CD14-positive monocyte (primary cell): Measurements from ENCODE around the genes CENPP and SUSD3.

DNA sequence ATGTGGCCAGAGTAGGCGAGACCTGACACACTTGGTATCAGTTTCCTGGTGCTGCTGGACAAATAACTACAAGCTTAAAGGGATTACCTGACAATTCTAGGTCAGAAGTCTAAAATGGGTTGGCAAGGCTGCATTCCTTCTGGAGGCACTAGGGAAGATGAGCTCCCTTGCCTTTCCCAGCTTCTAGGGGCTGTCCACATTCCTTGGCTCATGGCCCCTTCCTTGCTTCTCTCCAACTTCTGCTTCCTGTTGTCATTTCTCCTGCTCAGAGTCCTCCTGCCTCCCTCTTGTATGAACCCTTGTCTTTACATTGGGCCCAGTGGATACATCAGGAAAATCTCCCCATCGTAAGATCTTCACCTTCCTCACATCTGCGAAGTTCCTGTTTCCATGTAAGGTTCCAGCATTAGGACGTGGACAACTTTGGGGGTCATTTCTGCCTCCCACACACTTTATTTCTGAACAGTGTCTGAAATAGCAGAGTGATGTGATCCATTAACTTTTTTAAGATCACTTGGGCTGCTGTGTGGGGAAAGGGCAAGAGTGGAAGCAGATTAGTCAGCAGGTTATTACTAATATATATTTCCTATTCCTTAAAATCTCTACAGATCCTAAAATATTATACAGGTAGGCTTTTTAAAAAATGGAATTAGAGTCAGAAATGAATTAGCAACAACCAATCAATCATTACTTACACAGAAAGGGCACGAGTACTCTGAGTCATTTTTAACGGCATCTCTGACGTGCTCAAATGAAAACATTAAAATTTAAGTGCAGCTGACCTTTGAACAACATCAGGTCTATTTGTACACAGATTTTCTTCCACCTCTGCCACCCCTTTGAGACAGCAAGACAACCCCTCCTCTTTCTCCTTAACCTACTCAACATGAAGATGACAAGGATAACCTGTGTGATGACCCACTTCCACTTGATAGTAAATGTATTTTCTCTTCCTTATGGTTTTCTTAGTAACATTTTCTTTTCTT, 19.4 kb downstream of the AUH start:
- CAGE, long polyA plus RNA: no peak

- CAGE, long polyA plus RNA: no peak
These were observed 93.9 kb upstream of the NFIL3 start for GRCh38 chr9:91517608-91517816.

DNA sequence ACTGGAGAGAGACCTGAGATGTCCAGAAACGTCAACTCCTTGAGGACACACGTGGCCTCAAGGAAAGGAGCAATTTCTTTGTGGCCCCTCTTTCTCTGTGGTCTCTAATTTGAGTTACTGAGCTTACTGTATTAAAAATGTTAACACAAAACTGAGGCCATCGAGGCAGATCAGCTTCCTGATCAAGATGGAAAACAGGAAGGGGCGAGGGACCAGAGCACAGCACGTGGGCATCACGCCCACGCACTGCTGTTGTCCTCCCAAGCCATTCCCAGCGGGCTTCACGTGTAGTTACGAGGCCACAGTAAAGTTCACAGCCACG, 149.6 kb downstream of the ROR2 start:
- CAGE, long polyA plus RNA: no peak

DNA sequence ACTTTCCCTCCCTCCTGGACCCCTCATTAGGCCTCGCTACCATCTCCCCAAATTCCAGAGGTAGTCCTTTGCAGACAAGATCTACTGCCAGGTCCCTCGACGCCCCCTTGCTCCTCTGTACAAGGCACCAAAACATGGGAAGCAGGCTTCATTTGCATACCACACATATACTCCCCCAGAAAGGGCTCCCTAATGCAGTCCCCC, 102.8 kb downstream of the ROR2 start:
- CAGE, long polyA plus RNA: no peak

- CAGE, long polyA plus RNA: no peak
These were observed 44.0 kb downstream of the ROR2 start for GRCh38 chr9:91905898-91906554.

GRCh38 chr9:91943364-91944119, 6.5 kb downstream of the ROR2 start:
- CAGE, long polyA plus RNA: no peak

DNA sequence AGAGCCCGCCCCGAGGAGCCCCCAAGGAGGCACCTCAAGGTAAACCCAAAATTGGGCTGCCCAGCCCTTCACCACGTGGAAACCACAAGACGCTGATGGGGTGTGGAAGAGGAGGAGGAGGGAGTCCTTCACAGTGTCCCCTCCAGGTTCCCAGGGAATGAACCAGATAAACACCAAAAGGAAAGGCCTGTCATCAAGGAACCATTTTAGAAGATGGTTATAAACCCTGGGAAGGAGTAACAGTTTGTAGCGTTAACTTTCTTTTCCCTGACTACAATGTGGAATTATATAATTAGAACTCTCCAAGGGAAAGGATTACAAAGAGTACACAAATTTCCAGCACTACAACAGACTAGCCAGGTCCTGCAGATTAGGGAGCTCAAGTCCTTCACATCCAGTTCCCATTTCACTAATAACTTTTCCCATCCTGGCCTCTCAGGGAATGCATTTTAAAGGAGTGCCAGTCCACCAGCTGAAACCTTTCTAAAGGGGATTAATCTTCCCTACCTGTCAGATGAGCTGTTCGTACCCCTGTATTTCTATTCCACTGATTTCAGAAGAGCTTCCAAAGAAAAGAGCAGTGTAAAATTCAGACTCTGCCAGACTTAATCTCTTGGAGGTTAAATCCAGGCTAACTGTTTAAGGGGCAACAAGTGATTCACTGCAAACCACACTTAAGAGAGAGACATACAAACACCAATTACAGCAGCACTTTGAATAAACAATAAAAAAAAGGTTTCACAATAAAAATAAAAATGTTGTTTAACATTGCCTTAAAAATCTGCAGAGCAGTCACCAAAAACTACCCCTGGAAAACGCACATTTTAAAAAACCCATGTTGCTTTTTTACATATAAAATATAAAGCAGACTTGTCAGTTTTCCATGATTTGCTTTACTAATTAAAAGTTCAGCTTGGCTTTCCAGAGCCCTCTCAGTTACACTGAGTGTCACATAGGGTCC, 3.4 kb downstream of the ROR2 start:
- CAGE, long polyA plus RNA: no peak

- CAGE, long polyA plus RNA: no peak
These were observed 42.7 kb downstream of the SPTLC1 start for GRCh38 chr9:92072237-92073256.

GRCh38 chr9:92294982-92295614, 1.6 kb upstream of the IARS1 start:
- CAGE, long polyA plus RNA: no peak

DNA sequence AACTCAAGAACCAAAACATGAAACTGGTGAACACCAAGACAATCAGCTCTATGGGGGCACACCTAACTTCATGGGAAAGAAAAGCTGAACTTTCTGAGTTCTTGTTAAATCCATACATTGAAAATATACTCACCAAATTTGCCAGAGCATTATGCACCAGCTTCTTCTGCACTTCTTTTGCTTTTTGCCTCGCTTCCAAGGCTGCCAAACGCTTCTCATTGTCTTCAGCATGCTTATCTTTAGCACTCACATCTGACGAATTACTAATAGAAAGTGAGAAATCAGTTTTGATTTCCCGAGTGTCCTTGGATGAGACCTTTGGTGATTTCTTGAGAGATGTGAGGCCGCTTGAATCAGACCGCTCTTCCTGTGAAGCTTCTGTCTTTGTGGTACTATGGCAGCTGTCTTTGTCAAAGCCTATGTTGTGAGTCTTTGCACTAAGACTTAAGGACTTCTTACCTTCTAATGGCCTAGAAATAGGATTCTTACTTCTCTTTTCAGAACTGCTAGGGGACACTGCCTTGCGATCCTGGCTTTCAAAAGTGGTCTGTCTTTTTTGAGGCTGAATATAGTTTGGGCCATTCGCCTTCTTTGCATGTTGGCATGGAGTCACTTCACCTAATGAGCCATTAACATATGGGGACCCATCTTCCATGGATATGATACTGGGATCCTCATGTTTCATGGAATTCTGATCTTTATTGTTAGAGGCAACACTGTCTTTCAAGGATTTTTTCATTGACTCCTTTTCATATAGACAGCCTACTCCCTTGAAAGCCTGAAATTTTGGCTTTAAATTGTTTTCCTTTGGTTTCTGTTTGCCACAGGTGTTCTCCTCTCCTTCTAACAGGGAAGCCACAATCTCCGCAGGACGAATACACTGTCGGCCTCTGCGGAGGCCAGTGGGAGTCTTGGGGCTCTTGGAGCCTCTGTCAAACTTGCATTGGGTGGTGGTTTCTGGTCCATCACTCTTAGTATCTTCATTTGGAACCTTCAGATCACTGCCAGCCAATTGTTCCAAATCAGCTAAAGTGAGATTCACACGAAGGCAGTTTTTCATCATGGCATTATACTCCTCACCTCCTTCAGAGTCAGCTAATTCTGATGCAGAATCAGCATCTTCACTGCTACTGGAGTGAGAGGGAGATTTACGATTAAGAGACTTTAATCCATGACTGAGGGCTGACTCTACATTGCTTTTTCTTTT, 10.6 kb downstream of the NOL8 start:
- CAGE, long polyA plus RNA: no peak

GRCh38 chr9:92325758-92326458, at the start of gene CENPP:
Gene CENPP (plus strand): TSS chr9:92325953.
- CAGE, long polyA plus RNA: no peak

GRCh38 chr9:92634612-92634930, 35.4 kb downstream of the IPPK start:
- CAGE, long polyA plus RNA: no peak

DNA sequence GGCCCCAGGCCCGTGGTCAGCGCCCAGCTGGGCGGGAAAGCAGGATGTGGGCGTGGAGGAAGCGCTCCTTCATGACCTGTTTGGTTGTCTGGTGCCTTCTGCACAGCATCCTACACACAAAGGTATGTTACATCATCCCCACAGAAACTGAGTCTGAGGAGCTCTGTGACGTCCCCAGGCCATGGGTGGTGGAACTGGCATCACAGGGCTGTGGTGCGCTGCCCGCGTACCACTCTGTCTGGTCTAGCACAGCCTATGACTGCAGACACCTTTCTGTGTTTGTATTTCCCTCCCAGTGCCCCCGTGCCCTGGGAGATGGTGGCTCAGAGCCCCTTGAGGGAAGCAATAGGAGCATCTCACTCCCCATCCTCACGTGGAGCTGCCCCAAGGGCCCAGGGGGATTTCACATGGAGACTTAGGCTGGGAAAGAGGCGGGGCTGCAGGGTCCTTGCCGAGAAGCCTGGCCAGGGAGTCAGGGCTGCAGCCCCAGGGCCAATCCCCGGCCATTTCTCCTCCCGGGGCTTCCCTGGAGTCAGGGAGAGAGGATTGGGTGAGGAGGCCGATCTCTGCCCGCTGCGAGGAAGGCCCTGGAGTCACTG, 37.5 kb upstream of the SUSD3 start:
- CAGE, long polyA plus RNA: no peak

DNA sequence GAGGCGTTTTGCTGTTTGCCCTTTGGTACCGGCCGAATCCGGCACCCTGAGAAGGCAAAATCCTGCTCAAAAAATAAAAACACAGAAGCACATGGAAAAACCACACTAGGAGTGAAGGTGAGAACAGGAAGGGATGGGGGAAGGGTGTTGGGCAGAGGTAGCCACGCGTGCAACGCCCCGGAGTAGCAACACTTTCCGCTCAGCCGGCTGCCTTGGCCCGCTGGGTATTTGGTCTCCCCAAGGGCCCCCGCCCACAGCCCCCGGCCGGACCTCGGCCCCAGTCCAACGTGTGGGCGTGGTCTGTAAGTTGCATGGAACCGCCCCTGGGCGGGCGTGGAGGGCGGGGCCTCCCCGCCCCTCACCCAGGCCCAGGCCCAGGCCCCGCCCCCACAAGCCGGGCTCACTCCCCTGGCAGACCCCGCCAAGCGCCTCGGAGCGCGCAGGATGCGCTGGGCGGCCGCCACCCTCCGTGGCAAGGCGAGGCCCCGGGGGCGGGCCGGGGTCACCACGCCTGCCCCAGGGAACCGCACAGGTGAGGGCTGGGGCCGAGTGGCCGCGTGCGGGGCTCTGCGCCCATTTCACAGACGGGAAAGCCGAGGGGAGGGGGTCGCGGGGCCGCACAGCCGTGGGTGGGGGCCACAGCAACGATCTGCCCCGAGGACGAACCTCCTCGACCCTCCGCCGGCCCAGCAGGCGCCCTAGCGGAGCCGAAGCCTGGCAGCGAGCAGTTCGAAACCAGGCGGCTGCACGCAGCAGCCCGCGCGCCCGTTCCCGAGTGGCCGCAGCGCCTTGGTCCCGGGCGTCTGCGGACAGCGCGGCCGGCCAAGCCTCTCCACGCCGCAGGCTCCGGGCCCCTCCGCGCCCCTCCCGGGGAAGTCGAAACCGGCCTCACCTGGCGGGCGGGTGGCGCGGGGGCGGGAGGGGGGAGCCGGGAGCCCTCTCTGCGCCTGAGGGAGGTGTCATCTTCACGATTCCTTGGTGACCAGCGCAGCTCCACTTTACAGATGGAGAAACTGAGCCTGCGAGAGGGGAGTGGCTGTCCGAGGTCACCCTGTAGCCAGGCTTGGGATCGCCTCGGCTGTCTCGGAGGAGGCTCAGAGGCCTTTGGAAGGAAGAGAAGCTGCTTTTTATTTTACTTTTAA, at the start of gene SUSD3:
SUSD3 (plus strand) TSS at position 403 of the 1,142 bp plus-strand sequence.
- CAGE, long polyA plus RNA: no peak

DNA sequence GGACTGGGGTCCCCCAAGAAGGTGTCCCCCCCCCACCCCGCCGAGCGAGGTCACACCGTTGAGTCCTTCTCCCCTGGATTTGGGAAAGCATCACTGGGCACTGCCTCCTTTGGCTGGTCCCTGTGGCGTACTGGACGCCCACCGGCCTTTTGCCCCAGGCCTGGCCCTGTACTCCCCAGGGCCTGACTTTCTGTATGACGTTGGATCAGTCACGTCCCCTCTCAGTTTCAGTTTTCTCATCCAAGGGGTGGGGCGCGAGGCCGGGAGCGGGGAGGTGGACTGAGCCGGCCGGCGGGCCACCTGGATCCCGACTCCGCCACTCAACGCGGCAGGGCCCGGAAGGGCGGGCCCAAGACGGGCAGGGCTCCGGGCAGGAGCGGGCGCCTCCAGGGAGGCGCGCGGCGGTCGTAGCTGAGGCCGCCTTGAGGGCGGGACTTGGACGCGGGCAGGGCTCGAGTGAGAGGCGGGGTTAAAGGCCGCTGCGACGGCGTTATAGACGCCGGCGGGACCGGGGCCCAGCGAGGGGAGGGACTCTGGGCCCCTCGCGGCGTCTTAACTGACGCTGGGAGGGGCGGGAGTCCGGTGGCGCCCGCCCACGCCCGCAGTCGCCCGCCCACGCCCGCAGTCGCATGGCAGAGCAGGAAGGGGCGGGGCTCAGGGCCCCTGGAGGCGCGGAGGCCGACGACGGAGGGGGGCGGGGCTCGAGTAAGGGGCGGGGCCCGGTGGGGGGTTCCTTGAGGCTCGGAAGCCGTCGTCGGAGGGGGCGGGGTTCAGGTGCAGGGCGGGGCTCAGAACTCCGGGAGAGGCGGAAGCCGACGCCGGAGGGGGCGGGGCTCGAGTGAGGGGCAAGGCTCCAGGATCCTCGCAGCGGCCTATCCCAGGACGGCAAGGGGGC, 601 bp upstream of the CARD19 start:
- CAGE, long polyA plus RNA: no peak

DNA sequence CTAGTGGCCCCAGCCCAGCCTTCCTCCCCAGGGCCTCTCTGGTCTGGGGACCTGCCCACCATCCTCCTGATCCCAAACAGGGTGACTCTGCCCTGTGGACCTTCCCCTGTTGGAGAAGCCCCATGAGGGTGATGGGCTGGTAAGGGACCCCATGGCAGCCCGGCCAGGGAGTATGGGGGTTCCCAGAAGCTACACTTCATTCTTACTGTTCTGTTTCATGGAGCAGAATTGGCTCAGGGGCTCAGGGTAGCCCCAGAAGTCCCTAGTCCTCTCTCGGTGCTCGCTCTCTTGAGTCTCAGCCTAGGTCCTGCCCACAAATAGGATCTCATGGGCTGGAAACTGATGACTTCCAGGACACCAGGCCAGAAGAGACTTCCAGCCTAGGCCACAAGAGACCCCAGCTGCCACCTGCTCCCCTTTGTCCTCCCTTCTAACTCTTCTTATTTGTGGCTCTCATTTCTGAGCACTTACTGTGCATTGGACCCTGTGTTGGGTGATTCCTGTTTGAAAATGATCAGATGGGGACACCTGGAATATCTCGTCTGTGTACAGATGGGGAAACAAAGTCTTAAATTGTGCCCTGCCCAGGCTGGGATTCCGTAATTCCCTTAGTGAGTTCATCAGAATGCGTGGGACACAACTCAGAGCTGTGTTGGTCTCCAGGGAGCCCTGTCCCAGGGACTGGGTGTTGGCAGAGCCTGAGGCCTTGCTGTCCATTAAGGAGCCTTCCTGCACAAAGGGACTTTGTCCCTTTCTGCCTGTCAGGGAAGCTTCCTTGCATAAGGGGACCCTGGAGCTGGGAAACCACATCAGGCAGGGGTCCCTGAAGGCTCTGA, 1.2 kb downstream of the CARD19 start:
- CAGE, long polyA plus RNA: no peak

DNA sequence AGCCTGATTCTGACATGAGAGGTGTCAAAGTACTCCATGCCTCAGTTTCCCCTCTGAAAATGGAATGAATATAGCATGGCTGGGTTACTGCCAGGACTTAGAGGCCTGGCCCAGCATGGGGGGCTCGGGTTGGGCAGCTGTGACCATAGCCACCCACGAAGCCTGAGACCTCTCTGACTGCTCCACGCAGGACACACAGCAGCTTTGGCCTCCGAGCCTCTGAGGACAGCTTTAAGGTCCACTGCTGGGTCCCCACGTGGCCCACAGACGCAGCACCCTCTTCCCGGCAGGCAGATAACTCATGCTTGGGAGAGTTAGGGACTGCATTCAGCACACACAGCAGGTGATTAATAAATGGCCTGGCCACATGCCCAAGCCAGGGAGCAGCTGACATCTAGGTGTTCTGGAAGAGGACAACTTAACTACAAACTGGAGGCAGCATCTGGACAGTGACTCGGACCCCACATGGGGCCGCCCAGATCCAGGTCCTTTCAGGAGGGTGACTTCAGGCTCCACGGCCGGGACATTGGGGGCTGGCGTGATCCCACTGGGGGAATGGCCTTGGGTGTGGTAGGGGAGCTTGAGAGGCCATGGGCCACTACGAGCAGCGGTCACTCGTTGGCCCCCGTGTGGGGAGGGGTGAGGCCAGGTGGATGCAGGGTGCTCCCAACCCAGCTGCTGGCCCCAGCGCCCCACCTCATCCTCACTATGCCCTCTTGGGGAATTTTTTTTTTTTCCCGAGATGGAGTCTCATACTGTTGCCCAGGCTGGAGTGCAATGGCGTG, 11.3 kb downstream of the NINJ1 start:
- CAGE, long polyA plus RNA: no peak

DNA sequence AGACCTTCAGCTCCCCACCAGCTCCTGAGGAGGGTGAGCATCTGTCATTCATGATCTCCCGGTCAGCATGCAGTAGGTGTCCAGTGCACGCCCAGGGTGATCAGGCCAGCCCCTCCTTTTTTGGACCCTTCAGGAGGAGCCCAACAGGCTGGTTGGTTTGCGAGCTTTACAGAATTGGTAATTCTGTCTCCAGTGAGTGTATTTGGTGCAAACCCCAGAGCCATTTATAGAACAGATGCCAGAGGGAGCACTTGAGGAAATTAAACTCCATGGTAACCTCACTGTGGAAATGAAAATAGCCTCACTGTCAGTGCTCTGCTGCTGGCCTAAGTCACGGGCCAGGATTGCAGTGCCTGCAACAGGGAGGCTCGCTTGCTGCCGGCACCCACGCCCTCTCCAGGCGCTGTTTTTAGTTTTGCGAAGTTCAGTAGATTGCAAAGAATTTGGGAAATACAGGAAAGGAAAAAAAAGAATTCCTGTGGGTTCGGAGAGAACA, 23.5 kb downstream of the WNK2 start:
- CAGE, long polyA plus RNA: no peak

DNA sequence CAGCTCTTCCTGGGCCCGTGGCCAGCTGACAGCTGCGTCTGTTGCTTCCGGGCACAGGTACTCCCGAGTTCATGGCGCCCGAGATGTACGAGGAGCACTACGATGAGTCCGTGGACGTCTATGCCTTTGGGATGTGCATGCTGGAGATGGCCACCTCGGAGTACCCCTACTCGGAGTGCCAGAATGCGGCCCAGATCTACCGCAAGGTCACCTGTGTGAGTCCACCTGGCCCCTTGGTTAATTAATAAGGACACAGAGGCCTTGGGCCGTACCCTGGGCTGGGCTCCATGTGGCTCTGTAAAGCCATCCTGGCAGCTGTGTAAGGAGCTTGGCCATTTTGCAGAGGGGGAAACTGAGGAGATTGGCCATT, 50.8 kb downstream of the WNK2 start:
- CAGE, long polyA plus RNA: no peak

DNA sequence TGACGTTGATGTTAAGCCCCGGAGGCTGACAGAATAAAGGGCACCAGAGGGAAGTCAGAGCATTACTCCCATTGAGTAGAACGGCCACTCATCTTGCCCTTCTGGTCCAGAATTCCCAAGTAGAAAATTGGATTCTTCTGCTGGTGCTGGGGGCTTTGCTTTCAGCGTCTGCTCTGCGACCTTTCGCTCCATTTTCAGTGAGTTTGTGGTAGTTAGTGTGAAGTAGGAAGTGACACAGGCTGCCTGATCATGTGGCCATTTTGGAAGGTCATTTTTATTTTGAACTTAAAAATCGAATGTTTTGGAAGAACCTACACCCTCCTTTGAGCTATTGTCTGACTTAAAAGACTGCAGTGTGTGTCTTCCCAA, 56.6 kb upstream of the FAM120AOS start:
- CAGE, long polyA plus RNA: no peak